Bile duct (tissue), 1 donor: ENCODE measurements around the genes CDC123 and MCM10.

DNA sequence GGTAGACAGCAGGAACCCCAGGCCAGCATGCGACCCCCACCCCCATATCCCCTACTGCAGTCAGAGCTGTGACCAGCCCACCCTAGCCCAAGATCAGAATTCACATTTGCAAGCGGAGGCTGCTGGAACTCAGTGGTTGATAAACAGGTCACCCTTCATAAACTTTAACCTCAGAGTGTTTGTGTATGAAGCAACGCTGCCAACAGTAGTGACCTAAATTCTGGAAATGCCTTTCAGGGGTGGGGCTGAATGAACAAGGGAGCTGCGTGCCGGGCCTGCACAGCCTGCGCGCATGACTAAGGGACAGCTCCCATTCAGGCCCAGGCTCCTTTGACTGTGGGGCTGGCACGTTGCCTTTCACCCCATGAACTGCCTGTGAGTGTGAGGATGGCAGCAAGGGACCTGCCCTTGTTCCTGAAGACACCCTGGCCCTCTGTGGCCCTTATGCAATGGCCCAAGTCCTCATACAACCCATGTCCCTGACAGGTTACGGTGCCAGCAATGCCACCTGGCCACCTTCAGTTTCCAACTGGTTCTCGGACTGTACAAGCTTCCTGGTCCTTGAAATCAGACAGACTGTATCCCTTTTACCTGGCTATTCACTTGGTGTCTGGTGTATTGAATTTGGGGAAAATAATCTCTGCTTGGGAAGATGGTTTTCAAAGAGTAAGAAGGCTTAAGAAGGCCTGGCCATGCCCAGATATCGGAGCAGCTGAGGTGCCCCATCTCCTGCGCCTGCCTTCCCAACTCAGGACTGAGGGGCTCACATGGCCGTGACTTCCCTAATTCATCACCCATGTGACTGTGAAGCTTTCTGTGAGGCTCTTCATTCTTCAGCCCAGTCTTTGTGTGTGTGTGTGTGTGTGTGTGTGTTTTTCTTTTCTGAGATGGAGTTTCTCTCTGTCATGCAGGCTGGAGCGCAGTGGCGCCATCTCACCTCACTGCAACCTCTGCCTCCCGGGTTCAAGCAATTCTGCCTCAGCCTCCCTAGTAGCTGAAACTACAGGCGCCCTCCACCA, 52.9 kb downstream of the PROSER2 start:
- PRO-cap = bidirectional peak, plus-strand start at position 280 of the sequence, minus-strand start at position 138 of the sequence

DNA sequence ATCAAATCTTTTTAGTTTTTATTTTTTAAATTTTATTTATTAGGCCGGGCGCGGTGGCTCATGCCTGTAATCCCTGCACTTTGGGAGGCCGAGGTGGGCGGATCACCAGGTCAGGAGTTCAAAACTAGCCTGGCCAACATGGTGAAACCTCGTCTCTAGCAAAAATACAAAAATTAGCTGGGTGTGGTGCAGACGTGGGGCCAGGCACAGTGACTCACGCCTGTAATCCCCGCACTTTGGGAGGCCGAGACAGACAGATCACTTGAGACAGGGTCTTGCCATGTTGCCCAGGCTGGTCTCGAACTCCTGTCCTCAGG, 2.7 kb downstream of the DHTKD1 start:
- PRO-cap = no peak

GRCh38 chr10:12196031-12196911, at the start of gene CDC123:
CDC123 (plus strand) TSS chr10:12196188.
- PRO-cap = bidirectional peak, plus-strand start at chr10:12196188, minus-strand start at chr10:12195879

DNA sequence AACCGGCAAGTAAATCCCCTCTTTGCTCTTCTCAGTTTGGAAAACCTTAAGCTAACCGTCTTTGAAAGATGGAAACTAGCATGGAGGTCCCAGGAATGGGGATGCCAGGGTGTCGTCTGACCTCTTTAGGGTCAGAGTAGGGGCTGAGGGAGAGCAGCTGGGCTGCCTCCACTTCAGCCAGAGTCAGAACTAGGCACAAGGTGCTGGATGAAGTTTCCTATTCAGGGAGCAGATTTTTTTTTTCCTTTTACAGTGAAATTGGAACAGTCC, 1.3 kb upstream of the CAMK1D start:
- PRO-cap = no peak

DNA sequence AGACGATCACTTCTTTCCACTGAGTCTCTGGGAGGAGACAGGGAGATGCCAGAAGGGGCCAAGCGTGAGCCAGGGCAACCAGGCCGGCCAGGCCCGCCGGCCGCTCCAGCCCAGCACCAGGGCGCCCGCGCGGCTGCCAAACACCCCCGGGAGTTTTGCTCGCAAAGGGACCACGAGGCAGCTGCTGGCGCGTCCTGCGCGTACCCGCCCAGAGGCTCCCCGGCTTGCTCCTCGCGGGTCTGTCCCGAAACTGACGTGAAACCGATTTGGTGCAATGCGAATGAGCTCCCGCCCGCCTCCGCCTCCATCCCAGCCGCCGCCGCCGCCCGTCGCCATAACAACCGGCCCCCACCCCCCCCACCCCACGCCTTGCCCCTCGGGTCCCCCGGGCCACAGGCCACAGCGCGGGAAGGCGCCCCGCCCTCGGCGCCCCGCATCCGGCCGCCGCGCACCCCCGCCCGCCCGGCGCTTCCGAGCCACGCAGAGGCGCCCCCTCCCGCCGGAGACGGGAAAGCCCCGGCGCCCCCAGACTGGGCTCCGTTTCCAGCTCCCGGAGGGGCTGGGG, 545 bp upstream of the CAMK1D start:
- PRO-cap = bidirectional peak, plus-strand start at position 242 of the sequence, minus-strand start at position 252 of the sequence

- PRO-cap = bidirectional peak, plus-strand start at chr10:12605936, minus-strand start at chr10:12605749
Observed at GRCh38 chr10:12605494-12606522, 256.5 kb downstream of the CAMK1D start.

GRCh38 chr10:12769519-12770153, 231.9 kb downstream of the CCDC3 start:
- PRO-cap = no peak

DNA sequence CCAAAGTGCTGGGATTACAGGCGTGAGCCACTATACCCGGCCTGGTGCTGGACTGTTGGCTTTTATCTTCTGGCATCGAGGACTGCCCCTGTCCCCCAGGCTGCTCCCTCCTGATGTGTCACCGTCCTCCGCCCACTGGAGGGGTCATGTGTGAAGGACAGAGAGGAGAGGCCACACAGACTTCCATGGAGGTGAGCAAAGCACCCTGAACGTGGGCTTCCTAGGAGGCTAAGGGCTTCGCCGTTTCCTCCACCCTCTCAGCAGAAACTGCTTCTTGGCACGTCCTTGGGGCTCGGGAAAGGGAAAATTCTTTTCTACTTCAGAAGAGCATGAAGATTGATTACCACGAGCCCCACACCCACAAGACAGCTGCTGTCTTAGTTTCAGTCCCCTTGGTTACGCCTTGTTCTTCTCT, 218.3 kb downstream of the CCDC3 start:
- PRO-cap = no peak

DNA sequence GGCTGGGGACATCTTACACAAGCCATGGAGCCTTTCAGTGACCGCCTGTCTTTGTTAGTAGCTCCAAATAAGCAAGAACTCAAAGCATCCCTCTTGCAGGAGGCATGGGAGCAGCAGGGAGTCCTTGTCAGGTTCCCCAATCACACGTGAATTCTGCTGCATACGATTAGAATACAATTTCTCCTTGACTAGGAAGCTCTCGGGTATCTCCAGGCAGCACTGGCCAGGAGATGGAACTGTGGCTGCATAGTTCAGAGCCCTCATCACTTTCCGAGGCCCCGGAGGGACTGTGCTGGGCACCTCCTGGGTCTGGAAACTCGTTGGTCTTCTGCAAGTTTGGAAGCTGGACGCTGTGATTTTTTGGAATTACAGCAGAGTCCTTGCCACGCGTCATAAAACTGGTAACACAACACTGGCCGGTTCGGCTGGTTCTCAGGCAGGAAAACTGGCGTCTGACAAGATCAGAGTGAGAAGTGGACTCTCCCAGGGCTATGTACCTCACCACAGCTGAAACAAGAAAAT, 216.1 kb downstream of the CCDC3 start:
- PRO-cap = no peak

- PRO-cap = bidirectional peak, plus-strand start at chr10:13161588, minus-strand start at chr10:13161296
Observed at GRCh38 chr10:13161081-13161754, at the start of gene MCM10. MCM10 (plus strand) TSS chr10:13161558.

GRCh38 chr10:13161755-13162419, 529 bp downstream of the MCM10 start:
- PRO-cap = no peak

DNA sequence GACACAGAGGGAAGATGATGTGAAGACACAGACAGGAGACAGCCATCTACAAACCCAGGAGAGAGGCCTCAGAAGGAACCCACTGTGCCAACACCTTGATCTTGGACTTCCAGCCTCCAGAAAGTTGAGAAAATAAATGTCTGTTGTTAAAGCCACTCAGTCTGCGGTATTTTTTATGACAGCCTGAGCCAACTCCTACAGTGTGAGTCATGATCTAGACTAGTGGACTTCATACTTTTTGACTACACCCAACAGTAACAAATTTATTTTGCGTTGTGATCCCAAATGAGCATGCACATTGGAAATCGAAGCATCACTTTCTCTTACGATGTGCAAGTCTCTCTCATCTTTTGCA, 29.0 kb downstream of the PHYH start:
- PRO-cap = no peak

- PRO-cap = bidirectional peak, plus-strand start at chr10:13299457, minus-strand start at chr10:13299437; bidirectional peak, plus-strand start at chr10:13299700, minus-strand start at chr10:13299569
Observed at GRCh38 chr10:13298821-13299983, 662 bp downstream of the PHYH start.

- PRO-cap = no peak
Observed at GRCh38 chr10:13339974-13340267, 8.2 kb downstream of the SEPHS1 start.

DNA sequence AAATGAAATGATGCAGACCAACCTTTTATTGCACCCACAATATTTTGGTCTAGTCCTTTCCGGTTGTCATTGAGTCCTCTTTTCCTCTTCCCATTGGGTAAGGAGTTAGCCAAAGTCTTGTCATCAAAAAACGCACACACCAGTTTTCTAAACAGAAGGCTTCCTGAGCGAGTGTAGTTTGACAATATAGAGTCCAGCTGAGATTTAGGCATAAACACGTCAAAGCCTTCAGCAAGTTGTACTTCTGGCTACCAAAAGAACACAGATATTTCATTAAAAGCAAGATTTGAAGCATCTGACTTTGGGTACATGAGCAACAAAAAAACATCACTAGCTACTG, 48.0 kb downstream of the BEND7 start:
- PRO-cap = no peak

GRCh38 chr10:13527886-13528390, 876 bp downstream of the BEND7 start:
- PRO-cap = no peak

DNA sequence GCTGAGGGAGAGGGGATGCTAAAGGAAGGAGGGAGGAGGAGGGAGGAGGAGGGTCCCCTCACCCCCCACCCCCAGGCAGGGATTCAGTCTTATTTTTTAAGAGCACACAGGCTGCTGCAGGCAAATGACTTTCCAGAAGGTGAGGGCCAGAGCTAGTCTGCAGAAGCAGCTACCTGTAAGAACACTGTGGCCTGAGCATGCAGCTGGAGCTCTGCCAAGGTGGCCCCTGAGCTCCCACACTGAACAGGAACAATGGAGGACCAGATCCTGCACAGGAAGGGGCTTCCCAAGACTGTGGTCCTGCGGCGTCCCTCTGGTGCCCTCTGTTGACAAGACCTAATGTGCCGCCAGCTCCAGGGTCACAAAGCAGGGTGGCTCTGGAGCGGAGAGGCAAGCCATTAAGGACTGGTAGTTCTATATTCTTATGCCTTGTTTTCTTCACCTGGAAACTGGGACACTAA, 7.8 kb upstream of the BEND7 start:
- PRO-cap = no peak

- PRO-cap = no peak
Observed at GRCh38 chr10:13625004-13625630, 38.4 kb downstream of the PRPF18 start.

DNA sequence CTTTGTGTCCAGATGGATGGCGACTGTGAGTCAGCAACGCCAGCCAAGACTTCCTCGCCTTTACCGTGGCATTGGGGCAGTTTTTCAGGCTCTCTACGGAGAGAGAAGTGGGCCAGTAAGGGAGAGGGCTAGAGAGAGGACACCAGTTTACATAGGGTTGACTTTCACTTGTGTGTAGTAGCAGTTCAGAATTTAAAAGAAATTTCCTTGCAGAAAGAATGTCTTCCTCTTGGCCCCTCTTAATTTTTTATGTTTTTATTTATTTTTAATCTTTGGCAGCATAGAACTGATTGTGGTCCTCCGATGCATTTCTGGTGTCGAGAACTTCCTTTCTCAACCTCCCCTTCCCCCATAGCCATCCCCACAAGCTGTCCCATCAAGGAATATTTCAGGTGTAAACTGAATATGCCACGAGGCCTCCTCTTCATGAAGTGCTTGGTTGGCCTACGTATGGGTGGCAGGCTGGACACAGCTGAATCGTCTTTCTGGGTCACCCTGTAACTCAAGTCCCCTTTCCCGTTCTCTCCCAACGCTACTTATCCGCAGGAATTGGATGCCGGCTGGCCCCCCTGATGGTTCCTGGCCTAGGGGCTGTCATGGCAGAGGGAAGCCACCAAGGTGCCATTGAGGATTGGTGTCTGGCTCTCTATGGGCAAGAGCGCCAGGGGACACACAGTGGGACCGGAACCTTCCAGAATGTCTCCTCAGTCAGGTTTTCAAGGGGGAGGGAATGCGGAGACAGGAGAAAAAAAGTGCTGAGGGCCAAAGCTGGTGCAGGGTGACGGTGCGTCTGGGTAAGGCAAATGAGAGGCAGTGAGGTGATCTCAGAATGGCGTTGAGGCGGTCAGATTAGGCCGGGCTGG, 59.5 kb downstream of the PRPF18 start:
- PRO-cap = no peak

DNA sequence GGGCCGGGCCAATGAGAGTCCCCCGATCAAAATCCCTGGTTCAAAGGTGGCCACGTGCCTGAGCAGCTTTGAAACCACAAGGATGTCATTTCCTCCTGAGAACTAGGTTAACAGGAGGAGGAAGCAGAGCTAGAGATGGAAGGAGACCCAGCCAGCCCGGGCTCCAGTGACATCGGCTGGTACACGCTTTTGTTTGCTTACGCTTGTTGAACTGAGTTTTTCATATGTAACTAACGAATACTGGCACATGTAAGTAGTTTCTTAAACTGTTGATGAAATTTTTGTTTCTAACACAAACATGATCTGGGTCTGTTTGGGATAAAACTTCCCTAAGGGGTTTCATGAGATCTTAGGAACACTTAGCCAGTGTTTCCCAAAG, 61.7 kb downstream of the PRPF18 start:
- PRO-cap = no peak